Osteoblast (primary cell): ENCODE data around the gene PRRT1B.

- CAGE, long polyA plus RNA, result no peak
- RRBS, result no CpG with 5 or more reads among the region's 8 CpGs
These were observed 3.2 kb downstream of the PRRC2B start for GRCh38 chr9:131396824-131397659.

DNA sequence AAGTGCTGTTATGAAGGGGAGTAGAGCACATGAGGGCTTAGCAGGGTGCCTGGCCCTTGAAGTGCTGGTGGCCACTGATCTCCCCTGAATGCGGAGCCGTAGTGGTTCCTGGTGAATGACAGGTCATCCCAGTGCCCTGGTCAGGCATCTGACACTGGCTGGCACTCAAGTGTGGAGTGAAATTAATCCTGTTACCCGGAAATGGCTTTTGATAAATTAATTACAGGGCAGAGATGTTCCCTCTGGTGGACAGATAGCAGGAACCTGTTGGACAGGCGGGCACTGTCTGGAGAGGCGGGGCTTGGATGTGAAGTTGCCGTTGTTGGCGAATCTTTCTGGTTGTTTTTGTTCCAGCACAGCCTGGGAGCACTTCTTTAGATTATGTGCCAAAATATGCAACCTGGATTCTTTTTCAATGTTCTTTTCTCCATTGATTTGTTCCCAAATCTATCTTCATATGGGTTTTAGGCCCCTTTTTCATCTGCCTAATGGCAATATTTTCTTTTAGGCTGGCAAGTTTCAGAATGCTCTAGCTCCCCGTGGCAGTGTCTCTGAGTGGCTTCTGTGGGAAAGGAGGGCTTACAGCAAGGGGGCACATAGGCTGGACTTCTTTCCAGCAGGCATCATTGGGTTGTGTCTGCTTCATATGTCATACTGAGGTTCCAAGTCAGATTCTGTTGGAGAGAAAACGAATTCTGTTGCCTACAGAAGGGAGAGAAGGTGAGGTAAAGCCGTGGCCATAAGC lies 28.7 kb downstream of the PRRC2B start:
- CAGE, long polyA plus RNA, result no peak
- RRBS, result no CpG with 5 or more reads among the region's 10 CpGs

DNA sequence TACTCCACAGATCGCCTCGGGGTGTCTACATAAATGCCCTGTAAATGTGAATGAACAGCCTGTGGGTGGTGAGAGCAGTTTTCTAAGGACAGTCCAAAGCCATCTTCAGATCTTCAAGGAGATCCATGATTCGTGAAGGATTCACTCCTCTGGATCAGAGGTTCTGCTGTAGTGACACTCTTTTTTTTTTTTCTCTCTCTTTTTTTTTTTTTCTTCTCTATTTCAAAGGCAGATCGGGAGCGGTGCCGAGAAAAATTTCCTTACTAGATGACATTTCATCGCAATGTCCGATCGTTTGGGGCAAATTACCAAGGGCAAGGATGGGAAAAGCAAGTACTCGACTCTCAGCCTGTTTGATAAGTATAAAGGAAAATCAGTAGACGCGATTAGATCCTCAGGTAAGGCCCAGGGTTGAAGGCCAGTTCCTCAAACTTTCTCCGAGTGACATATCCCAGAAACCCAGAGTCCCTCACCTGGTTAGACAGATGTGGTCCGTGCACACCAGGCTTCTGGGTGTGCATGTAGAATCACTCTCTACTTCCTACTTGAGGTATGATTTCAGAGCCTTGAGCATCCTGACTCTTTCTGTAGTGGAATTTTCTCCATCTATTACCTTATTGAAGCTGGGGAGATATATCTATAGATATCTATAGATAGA lies 36.1 kb downstream of the PRRC2B start:
- CAGE, long polyA plus RNA, result no peak
- RRBS, result no CpG with 5 or more reads among the region's 14 CpGs

DNA sequence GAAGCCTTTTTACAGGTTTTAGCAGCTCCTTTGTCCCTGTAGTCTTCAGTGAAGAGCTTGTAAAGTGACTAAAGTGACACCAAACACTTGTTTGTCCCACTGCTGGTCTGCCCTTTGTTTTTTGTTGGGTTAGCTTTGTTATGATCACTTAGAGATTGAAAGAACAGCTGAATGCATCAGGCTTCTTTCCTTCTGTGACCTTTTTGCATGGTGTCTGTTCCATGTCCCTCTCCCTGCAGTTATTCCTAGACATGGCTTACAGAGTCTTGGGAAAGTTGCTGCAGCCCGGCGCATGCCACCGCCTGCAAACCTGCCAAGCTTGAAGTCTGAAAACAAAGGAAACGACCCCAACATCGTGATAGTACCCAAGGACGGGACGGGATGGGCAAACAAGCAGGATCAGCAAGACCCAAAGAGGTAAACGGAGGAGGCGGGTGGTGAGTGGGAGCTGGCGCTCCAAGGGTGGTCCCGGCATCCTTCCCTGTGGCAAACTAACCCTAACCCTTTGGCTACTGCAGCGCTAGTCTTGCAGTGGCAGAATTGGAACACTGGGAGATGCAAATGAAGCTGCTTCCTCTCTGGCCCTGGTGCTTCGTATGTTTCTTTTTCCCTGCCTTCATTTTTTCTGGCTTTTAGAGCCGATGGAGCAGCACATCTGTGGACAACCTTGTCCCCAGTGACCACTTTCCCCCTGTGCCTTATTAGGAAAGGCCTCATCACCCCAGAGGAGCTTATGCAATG lies 38.7 kb downstream of the PRRC2B start:
- CAGE, long polyA plus RNA, result no peak
- RRBS, result no CpG with 5 or more reads among the region's 14 CpGs

- CAGE, long polyA plus RNA, result no peak
- RRBS, result 4% methylated on average over 26 of the region's 50 CpGs
These were observed at the start of gene PRRT1B for GRCh38 chr9:131545147-131545887. TSS of gene PRRT1B (plus strand) at chr9:131545523.

DNA sequence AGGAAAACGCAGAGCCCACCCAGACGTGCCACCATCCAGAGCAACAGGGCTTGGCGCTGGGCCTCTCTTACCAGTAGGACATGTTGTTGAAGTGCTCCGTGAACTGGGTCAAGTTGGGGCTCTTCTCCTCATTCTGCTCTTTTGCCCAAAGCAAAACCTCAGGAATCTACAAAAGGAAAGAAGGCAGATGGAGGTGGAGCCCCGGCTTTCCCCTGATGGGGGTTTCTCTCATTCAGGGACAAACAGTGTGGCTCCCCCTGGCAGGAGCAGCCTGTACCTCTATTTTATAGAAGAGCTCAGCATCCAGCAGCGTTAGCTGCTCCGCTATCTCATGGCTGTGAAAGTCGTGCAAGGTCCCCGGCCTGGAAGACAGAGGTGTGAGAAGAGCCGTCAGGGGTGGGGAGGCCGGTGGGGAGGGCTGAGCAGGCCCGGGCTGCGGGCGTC lies 42.4 kb downstream of the PRRT1B start:
- CAGE, long polyA plus RNA, result no peak
- RRBS, result 77% methylated on average over 5 of the region's 14 CpGs

DNA sequence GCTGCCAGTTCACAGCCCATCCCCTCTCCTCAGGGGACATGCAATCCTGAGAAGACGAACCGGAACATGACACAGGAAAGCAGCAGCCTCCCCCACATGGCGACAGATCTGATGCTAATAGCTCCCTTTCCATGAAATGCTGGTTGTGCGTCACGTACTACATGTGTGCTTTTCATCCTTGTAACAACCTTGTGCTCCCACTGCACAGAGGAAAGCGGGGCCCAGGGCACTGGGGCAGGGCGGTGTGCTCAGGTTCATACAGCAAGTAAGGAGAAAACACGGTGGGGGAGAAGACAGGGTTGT lies 67.6 kb downstream of the PRRT1B start:
- CAGE, long polyA plus RNA, result no peak
- RRBS, result no CpG with 5 or more reads among the region's 8 CpGs

DNA sequence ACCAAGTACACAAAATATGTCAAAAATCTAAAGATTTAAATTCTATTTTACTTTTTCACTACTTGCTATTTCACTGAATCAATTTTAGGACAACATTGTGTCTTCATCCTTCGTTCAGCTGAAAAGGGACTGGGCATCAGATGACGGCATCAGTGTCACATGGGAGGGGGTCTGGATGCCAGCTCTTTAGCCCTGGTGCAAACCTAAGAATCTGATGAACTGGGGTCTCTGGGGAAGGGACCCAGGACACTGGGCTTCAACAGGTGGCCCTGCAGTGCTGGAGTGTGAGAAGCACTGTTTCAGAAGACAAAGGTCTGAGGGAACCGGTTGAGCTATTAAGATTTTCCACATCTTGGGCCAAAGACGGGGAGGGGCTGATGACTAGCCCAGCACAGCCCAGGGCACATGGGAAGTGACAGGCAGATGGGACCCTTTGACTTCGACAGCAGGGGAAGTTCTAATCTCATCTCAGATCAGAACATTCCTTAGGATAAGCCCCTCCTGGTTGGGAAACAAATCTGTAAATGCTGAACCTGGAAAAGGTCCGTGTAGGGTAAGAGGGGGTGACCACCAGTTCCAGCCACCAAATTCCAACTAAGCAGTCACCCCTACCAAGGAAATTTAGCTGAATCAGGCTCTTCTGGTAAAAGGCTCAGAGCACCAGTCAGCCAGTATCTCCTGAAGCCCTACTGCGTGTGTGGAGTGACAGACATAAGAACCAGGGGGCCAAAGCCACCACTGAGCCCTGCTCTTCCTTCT lies 67.4 kb downstream of the RAPGEF1 start:
- CAGE, long polyA plus RNA, result no peak
- RRBS, result no CpG with 5 or more reads among the region's 7 CpGs

DNA sequence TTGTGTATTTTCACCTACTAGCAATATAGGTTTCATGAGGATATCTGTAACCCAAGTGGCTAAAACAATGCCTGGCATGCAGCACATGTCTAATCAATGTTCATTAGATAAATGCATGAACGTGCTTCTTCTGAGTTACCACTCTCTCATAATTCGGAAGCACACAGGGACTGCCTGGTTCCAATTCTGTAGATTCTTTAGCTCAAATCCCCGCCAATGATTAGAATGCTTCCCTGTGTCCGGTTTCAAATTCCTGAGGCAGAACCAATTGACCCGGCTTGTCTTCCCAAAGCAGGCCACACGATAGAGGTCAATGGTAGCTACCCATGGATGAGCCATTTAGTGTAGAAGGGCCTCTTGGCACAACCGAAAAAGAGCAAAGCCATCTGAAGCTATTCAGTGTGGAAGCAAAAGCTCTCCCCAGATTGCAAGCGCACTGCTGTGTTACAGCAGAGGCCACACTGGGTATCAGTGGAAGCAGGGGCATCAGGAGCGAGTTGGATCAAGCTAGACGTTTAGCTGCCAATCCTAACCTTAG lies 44.7 kb downstream of the RAPGEF1 start:
- CAGE, long polyA plus RNA, result no peak
- RRBS, result no CpG with 5 or more reads among the region's 10 CpGs

- CAGE, long polyA plus RNA, result no peak
- RRBS, result no CpG with 5 or more reads among the region's 3 CpGs
These were observed 35.5 kb downstream of the RAPGEF1 start for GRCh38 chr9:131704350-131704892.

DNA sequence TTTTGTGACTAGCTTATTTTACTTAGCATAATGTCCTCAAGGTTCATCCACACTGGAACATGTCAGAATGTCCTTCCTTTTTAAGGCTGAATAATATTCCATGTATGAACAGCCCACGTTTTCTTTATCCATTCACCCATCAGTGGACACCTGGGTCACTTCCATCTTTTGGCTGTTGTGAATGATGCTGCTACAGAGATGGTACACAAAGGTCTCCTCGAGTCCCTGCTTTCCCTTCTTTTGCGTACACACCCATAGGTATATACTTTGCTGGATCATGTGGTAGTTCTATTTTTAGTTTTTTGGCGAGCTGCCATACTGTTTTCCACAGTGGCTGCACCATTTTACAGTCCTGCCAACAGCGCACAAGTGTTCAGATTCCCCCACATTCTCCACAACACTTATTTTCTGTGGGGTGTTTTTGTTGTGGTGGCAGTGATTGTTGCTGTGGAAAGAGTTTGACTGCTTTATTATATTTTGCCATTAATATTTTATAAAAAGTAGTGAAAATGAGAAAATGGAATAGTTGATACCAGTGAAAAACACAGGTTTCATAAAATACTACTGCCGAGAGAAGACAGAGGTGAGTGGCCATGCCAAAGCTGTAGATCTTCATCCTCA lies 16.2 kb downstream of the RAPGEF1 start:
- CAGE, long polyA plus RNA, result no peak
- RRBS, result no CpG with 5 or more reads among the region's 6 CpGs

DNA sequence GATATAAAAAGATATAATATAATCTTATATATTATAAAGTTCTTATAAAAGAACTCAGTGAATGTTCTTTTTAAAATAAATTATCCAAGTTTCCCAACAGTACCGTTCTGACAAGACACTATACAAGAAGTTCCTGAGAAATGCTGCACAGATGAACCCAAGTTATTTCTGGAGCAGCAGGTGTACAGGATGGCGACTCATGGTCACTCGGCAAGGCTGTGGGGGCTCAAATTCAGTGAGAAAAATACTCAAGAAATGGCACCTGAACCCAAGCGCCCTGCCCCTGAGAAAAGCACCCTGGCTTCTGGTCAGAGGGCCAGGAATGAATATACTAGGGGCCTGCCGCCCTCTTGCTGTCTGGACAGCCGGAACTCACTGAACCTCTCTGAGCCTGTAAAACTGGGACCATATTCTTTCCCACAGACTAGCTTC lies 1.6 kb downstream of the RAPGEF1 start:
- CAGE, long polyA plus RNA, result no peak
- RRBS, result no CpG with 5 or more reads among the region's 6 CpGs

GRCh38 chr9:132004478-132005108 lies 75.1 kb downstream of the MED27 start:
- CAGE, long polyA plus RNA, result no peak
- RRBS, result no CpG with 5 or more reads among the region's 10 CpGs

DNA sequence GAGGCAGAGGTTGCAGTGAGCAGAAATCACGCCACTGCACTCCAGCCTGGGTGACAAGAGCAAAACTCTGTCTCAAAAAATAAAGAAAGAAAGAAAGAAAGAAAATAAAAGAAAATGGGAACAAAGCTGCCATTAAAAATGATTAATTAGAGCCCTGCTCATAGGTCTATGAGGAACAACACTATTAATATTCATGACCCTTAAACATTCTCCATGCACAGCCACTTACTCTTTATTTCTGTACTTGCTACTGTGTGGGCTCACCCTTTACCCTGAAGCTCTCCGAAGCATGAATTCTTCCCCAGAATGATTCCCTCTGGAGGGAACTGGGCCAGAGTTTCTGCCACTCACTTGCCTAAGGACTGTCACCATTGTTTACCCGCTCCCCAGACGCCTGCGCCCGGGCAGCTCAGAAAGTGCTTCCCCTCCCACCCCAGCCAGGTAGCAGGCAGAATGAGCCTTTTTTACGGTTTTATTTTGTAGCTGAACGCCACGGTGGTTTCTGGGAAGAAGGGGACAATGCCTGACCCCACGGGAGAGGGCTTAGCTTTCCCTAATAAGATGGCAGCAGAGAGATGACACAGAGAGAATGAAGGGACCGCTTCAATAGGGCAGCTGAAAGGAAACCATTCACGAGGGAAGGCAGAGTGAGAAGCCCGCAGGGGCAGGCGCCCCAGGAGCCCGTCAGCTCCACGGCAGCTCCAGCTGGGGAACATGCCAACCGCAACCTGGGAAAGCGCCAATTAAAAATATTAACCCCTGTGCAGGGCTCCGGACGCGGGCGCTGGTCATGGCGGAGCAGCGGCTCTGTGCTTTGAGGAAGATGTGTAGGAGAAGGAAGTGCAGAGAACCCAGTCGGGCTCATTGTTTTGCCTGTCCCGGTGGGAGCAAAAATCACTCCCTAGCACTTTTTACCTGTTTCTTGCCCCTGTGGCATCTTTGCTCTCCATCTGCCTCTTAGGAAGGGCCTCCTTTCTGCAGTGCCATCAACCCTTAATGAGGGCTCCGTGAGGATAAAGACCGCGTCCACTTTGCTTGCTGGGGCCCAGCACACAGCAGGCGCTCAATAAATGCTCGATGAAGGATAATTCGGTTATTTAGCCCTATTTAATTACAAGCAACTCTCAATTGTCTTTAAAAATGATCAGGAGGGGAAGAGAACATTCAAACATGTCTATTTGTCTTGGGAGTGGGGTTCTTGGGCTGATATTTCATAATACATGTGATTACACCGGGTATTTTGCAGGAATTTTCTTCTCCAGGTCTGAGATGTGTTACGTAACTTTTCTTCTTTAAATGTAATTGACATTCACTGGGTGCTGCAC lies 20.3 kb upstream of the NTNG2 start:
- CAGE, long polyA plus RNA, result no peak
- RRBS, result 2% methylated on average over 8 of the region's 34 CpGs

DNA sequence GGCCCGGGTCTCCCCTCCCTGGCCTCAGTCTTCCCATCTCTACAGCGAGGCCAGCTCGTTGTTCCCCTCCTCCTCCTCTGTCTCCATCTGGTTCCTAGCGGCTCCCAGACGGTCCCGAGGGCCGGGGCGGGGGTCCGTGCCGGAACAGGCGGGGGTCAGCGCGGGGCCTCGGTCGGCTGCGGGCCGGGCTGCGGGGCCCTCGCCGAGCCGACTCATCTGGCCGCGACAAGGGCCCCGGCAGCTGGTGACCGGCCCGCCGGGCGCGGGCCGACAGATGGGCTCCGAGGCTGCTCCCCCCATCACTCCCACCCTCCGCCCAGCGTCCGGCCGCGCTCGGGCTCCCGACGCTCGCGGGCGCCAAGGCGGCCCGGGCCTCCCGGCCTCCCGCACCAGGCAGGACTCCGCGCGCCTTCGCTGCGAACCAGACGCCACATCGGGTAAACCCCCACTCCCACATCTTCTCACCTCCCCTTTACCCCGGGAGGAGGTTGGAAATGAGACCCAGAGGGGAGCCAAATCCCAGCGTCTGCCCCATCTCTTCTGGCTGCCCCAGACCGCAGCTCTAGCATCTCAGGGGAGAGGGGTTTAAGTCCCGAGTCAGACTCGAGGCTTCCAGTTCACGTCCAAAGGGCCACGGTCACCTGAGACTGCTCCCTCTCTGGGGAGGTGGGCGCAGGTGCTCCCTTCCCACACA lies 8.2 kb downstream of the BARHL1 start:
- CAGE, long polyA plus RNA, result no peak
- RRBS, result 3% methylated on average over 44 of the region's 61 CpGs

DNA sequence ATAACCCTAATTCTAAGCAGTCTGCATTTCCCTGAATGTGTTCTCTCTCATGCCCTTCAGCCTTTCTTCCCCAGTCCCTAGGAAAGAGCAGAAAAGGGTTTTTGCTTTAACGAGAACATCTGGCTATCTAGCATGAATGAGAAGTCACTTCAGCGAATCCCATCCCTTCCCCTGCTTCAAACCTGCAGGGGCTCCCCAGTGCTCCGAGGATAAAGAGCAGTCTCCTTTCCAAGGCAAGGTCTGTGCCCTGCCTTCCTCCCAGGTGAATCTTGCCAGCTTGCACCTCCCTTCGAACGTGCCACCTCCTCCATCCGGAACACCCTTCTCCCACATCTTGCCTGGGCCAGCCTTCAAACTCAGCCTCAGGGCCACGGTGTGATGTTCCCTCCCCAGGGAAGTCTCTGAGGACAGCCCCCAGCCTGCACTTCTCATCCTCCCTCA lies 84.0 kb downstream of the AK8 start:
- CAGE, long polyA plus RNA, result no peak
- RRBS, result no CpG with 5 or more reads among the region's 7 CpGs

GRCh38 chr9:132806954-132807587 lies 71.0 kb downstream of the AK8 start:
- CAGE, long polyA plus RNA, result no peak
- RRBS, result no CpG with 5 or more reads among the region's 12 CpGs

GRCh38 chr9:133022997-133023842 lies 7.6 kb upstream of the GTF3C5 start:
- CAGE, long polyA plus RNA, result no peak
- RRBS, result 68% methylated on average over 8 of the region's 28 CpGs

- CAGE, long polyA plus RNA, result no peak
- RRBS, result no CpG with 5 or more reads among the region's 5 CpGs
These were observed 3.6 kb upstream of the GTF3C5 start for GRCh38 chr9:133027125-133027568.

DNA sequence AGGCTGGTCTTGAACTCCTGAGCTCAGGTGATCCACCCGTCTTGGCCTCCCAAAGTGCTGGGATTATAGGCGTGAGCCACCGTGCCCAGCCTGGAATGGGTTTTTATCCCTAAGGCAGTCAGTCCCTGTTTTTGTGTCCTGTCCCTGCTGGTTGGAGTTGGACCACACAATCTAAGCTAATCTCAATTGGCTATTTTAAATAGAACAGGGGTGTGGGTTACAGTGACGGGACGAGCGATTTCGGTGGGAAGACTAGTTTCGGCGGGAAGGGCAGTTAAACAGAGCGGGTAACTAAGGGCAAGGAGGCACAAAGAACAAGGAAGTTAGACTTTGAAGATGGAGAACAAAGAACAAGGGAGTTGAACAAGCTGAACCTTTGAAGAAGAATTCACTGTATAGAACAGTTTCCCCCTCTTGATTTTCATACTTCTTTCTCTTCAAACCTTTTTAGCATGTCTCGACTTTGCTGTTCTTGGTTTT lies 1.4 kb downstream of the GTF3C5 start:
- CAGE, long polyA plus RNA, result no peak
- RRBS, result no CpG with 5 or more reads among the region's 11 CpGs